Lung (tissue), 4 donors: ENCODE measurements around a stretch of chr11.

DNA sequence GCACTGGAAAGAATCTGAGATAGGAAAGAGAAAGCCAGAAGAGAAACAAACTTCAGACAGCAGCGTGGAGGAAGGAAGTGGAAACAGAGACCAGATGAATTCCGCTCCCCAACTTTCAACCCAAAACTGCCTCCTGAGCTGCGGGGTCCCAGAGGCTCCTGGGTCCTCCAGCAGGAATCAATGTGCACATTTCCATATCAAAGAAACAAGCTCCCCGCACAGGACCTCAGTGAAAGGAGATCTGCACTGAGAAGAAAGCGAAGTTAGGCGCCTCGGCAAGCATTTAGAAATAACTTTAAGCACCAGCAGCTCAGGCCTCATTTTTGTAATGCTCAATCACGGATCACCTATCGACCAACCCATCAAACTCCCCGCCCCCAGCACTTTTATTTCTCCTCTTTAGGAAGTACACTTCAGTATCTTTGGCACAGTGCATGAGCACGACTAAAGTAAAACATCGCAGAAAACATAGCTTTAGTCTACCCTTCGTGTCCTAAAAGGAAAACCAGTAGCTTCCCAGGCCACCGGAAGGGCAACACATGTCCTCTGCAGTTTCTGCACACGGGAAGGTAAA is 245.5 kb downstream of the ETS1 start:
- PRO-cap, result no peak
- RAMPAGE, long total RNA, result no peak
- RRBS, result no CpG with 5 or more reads among the region's 15 CpGs

- PRO-cap, result no peak
- RAMPAGE, long total RNA, result no peak
- RRBS, result no CpG with 5 or more reads among the region's 7 CpGs
Observed at GRCh38 chr11:128424146-128424646, 163.2 kb downstream of the ETS1 start.

GRCh38 chr11:128483257-128483846 is 104.0 kb downstream of the ETS1 start:
- PRO-cap, result no peak
- RAMPAGE, long total RNA, result no peak
- RRBS, result no CpG with 5 or more reads among the region's 8 CpGs

GRCh38 chr11:128506899-128507931 is 80.1 kb downstream of the ETS1 start:
- PRO-cap, result unidirectional peak, plus-strand start at chr11:128507276
- RAMPAGE, long total RNA, result no peak
- RRBS, result no CpG with 5 or more reads among the region's 18 CpGs

DNA sequence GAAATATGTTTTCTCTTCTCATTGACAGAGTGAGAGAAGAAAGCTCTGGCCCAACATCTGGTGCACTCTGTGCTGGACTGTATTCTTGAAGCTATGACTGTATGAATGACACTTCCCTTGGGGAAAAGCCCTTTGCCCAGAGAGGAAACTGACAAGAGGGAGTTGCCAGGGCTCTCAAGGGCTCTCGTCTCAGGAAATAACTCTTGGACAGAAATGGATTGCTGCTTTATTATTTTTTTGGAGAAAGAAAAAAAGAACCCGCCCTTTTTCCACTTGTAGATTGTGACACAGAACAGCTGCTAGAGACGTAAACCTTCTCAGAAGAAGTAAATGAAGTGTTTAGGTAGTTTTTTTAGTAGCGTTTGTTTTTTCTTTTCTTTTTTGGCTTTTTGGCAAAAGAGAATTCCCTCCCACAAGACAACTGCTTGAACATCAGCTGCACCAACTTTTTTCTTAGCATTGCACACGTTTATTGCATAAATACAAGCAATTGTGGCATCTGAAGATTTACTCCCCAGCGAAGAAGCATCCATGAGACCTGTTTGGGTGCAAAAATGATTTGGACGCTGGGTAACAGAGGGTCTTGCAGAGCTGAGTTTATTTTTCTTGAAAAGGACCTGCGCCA is 11.3 kb downstream of the ETS1 start:
- PRO-cap, result no peak
- RAMPAGE, long total RNA, result no peak
- RRBS, result no CpG with 5 or more reads among the region's 8 CpGs

GRCh38 chr11:128709367-128710059 is 15.6 kb downstream of the FLI1 start:
- PRO-cap, result no peak
- RAMPAGE, long total RNA, result no peak
- RRBS, result no CpG with 5 or more reads among the region's 6 CpGs

DNA sequence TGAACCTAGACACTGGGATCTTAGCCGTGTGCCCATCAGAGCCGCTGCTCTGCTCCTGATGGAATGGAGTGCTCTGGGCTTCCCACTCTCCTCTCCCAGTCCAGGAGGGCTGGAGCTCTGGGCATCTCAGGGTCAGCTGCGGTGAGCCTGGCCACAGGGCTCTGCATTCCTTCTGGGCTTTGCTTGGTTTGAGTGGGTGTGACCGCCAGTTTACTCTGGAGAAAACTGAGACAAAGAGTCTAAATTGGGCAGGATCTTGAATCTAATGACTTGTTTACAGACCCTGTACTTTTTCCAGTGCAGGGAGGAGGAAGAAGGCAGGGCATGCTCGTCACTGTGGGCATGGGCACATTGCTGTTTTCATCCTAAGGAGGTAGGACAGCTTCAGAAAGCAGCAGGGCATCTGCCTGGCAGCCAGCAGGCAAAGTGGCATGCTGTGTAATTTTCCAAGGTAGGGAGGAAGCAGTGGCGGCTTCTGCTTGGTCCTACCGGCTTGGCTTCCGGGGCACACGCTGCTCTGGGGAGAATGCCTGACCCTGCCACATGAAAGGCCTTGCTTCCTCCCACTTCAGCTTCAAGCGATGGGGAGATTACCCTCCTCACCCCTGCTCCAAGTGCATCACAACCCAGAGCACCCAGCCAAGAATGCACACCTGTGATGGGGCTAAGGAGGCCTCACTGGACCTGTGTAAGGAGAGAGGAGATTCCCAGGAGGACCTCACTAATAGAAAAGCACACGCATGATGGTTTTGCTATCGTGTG is 22.9 kb downstream of the FLI1 start:
- PRO-cap, result no peak
- RAMPAGE, long total RNA, result no peak
- RRBS, result no CpG with 5 or more reads among the region's 12 CpGs

- PRO-cap, result no peak
- RAMPAGE, long total RNA, result no peak
- RRBS, result no CpG with 5 or more reads among the region's 8 CpGs
Observed at GRCh38 chr11:128831092-128831574, 36.0 kb downstream of the KCNJ1 start.

GRCh38 chr11:128906259-128906748 is 15.1 kb downstream of the KCNJ5 start:
- PRO-cap, result no peak
- RAMPAGE, long total RNA, result no peak
- RRBS, result no CpG with 5 or more reads among the region's 5 CpGs

DNA sequence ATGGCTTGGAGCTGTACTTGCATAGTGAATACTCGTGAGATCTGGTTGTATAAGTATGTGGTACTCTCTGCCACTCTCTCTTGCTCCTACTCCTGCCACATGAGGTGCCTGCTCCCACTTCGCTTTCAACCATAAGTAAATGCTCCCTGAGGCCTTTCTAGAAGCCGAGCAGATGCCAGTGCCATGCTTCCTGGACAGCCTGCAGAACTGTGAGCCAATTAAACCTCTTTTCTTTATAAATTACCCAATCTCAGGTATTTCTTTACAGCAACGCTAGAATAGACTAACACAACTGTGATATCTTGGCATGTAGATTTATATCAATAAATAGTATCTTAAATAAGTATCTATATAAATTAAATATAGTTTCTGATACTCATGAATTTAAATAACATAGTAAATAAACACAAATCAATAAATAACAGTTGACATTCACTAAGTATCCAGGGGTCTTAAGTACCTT is 88.2 kb upstream of the TP53AIP1 start:
- PRO-cap, result no peak
- RAMPAGE, long total RNA, result no peak
- RRBS, result no CpG with 5 or more reads among the region's 4 CpGs

GRCh38 chr11:129412475-129412929 is 36.9 kb downstream of the BARX2 start:
- PRO-cap, result no peak
- RAMPAGE, long total RNA, result no peak
- RRBS, result no CpG with 5 or more reads among the region's 4 CpGs

GRCh38 chr11:129592790-129593263 is 217.2 kb downstream of the BARX2 start:
- PRO-cap, result no peak
- RAMPAGE, long total RNA, result no peak
- RRBS, result no CpG with 5 or more reads among the region's 5 CpGs

- PRO-cap, result no peak
- RAMPAGE, long total RNA, result no peak
- RRBS, result 28% methylated on average over 4 of the region's 20 CpGs
Observed at GRCh38 chr11:129611930-129612954, 203.4 kb upstream of the TMEM45B start.

- PRO-cap, result no peak
- RAMPAGE, long total RNA, result no peak
- RRBS, result no CpG with 5 or more reads among the region's 12 CpGs
Observed at GRCh38 chr11:129861710-129862311, 33.6 kb downstream of the NFRKB start.

GRCh38 chr11:129911320-129911696 is 15.9 kb upstream of the NFRKB start:
- PRO-cap, result no peak
- RAMPAGE, long total RNA, result no peak
- RRBS, result no CpG with 5 or more reads among the region's 3 CpGs

- PRO-cap, result no peak
- RAMPAGE, long total RNA, result no peak
- RRBS, result under 1% methylated on average over 17 of the region's 52 CpGs
Observed at GRCh38 chr11:130070603-130071350, 1.1 kb downstream of the APLP2 start.

GRCh38 chr11:130089339-130090154 is 19.9 kb downstream of the APLP2 start:
- PRO-cap, result no peak
- RAMPAGE, long total RNA, result no peak
- RRBS, result no CpG with 5 or more reads among the region's 9 CpGs

DNA sequence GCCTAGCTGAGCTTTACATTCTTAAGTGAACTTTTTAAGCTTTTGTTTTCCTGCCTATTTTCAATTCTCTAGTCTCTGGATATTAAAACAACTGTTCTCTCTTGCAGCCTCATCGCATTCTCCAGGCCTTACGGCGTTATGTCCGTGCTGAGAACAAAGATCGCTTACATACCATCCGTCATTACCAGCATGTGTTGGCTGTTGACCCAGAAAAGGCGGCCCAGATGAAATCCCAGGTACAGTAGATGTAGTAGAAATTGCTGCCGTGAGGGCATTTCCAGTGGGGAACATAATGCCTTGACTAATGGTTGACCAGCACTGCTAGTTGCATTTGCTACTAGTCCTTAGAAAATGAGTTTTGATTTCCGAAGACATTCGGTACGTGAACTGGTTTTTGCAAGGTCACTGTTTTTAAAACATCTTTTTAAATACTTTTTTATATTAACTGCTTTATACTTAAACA is 29.6 kb upstream of the ST14 start:
- PRO-cap, result no peak
- RAMPAGE, long total RNA, result no peak
- RRBS, result no CpG with 5 or more reads among the region's 11 CpGs

- PRO-cap, result no peak
- RAMPAGE, long total RNA, result no peak
- RRBS, result no CpG with 5 or more reads among the region's 17 CpGs
Observed at GRCh38 chr11:130145926-130146786, 13.4 kb upstream of the ST14 start.

DNA sequence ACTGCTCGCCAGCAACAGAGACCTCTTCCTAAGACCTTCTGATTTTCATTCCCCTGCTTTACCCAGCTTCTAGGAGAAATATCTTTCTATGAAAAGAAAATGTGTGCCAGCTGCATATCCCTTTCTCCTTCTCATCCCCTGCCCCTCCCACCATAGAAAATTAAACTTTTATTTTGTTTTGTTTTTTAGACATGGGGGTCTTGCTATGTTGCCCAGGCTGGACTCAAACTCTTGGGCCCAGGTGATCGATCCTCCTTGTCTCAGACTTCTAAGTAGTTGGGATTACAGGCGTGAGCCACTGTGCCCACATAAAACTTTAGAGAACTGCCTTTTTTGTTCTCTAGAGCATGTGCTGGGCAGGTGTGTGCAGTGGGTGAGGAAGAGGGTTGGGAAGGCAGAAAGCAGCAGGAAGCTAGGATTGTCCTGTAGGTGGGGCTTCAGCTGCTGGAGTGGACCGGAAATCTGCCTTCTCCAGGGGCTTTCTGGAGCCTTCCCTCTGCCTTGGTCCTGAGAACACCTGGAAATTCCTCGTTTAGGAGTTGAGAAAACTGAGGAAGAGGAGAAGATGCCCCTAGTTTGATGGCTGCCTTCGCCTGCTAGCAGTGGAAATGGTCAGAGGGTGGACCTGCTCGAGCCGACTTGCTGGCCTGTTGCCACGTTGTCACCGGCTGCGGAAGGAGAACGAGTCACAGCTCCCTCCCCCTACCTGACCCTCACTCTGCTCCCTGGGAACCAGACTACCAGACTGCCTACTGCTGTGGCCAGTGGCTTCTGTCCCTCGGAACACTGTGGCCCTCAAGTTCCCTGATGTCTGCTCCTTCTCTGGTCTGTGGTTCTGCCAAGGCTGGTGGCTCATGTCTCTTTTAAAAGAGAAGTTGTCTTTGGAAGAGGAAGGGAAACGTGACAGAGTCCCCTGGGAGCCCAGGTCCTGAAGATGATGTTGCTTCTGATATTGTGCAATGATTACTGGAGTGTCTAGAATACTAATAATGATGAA is 4.0 kb downstream of the ST14 start:
- PRO-cap, result no peak
- RAMPAGE, long total RNA, result no peak
- RRBS, result no CpG with 5 or more reads among the region's 14 CpGs